Caco-2 (cell line): ENCODE measurements around a stretch of chr6.

- PRO-cap = no peak
- RRBS = 8% methylated on average over 5 of the region's 28 CpGs
These were observed 1.3 kb downstream of the PDE10A start for GRCh38 chr6:165661843-165662118.

- PRO-cap = no peak
- RRBS = no CpG with 5 or more reads among the region's 17 CpGs
These were observed 46.4 kb upstream of the PDE10A start for GRCh38 chr6:165709372-165709866.

- PRO-cap = no peak
- RRBS = no CpG with 5 or more reads among the region's 10 CpGs
These were observed 222.2 kb upstream of the PDE10A start for GRCh38 chr6:165885247-165885552.

GRCh38 chr6:166586779-166587107, 265 bp upstream of the RAMACL start:
- PRO-cap = no peak

GRCh38 chr6:166590986-166591736, 4.7 kb upstream of the RAMACL start:
- PRO-cap = no peak
- RRBS = no CpG with 5 or more reads among the region's 16 CpGs

- PRO-cap = no peak
- RRBS = no CpG with 5 or more reads among the region's 10 CpGs
These were observed 30.9 kb downstream of the RNASET2 start for GRCh38 chr6:166925421-166925941.

GRCh38 chr6:166931572-166932385, 24.6 kb downstream of the RNASET2 start:
- PRO-cap = no peak
- RRBS = 98% methylated on average over 3 of the region's 16 CpGs

- PRO-cap = no peak
- RRBS = no CpG with 5 or more reads among the region's 48 CpGs
These were observed 1.2 kb downstream of the RNASET2 start for GRCh38 chr6:166954964-166955671.

GRCh38 chr6:166998630-166999145, 509 bp upstream of the CEP43 start:
- PRO-cap = bidirectional peak, plus-strand start at chr6:166999403, minus-strand start at chr6:166999076
- RRBS = 3% methylated on average over 41 of the region's 56 CpGs

- PRO-cap = no peak
- RRBS = no CpG with 5 or more reads among the region's 8 CpGs
These were observed 19.7 kb upstream of the CCR6 start for GRCh38 chr6:167103059-167103712.

GRCh38 chr6:167134795-167135444, 12.0 kb downstream of the CCR6 start:
- PRO-cap = no peak
- RRBS = no CpG with 5 or more reads among the region's 17 CpGs

DNA sequence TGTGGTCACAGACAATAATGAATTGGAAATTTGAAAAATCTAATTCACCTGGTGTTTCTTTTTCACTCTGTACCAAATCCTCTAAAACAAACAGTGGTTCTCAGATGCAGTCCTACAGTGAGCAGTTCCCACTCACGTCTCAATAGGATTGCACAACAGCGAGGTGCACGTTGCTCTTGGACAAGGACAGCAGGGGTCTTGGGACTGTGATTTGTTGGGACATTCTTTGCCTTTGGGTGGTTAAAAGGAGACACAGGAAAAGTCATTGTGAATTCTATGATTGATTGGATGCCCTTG, 463 bp downstream of the UNC93A start:
- PRO-cap = no peak
- RRBS = no CpG with 5 or more reads among the region's 3 CpGs

DNA sequence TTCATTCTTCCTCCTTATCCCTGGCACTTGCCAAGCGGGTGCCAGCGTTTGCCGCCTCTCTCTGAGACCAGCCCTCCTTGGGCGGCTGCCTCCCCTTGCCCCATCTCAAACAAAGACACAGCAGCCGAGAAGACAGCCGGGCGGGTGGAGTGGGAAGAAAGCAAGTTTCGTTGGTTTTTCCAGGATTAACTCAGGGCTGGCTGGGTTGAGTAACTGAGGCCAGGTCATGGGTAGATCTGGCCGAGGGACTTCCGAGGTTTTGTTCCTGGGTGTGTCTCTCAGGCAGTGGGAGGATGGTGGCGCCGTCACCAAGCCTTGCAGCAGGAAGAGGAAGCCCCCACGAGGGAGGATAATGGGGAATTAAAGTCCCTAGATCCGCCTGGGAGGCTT, 167.2 kb downstream of the TTLL2 start:
- PRO-cap = no peak
- RRBS = no CpG with 5 or more reads among the region's 14 CpGs

- PRO-cap = no peak
- RRBS = no CpG with 5 or more reads among the region's 9 CpGs
These were observed 155.9 kb upstream of the AFDN start for GRCh38 chr6:167670807-167671303.

GRCh38 chr6:167693551-167693897, 133.2 kb upstream of the AFDN start:
- PRO-cap = no peak
- RRBS = no CpG with 5 or more reads among the region's 8 CpGs

GRCh38 chr6:167733527-167734636, 92.8 kb upstream of the AFDN start:
- PRO-cap = no peak
- RRBS = no CpG with 5 or more reads among the region's 17 CpGs

DNA sequence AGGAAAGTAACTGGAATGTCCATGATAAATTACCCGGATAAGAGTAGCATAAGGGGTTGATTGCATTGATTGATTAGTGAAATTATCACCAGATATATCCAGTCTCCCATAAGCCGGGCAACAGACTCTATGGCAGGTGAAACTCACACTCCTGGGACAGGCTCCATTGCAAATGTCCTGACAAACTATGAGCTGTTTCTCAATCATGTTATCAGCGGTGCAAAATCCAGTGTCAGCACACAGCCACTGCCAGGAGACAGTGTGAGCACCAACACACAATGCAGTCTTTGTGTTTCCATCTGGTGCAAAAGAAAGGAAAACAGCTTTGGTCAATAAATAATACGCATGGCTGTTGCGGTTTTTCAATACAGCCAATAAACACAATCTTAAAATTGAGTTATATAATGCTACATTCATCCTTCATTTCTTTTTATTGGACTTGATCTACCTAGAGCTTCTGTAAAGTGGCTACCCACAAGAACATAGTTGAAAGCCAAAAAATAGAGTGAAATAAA, 64.4 kb upstream of the AFDN start:
- PRO-cap = no peak
- RRBS = 100% methylated on average over 1 of the region's 5 CpGs

GRCh38 chr6:167764648-167765081, 62.0 kb upstream of the AFDN start:
- PRO-cap = no peak
- RRBS = no CpG with 5 or more reads among the region's 10 CpGs

- PRO-cap = bidirectional peak, plus-strand start at chr6:167850060, minus-strand start at chr6:167849948
- RRBS = no CpG with 5 or more reads among the region's 4 CpGs
These were observed 23.2 kb downstream of the AFDN start for GRCh38 chr6:167849726-167850487.

DNA sequence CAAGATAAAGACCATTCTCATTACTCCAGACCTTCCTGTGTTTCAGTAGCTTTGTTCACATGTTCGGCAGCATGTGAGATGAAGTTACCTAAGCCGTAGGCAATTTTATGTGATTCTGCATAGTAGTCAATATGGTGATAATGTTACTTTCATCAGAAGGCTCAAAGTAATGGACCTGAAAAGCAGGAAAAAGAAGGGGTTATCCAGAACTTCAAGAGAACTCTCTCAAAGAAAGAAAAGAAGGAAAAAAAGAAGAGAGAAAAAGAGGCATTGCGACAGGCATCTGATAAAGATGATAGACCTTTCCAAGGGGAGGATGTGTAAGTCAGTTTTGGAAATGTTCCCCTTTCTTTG, 45.3 kb downstream of the AFDN start:
- PRO-cap = no peak
- RRBS = no CpG with 5 or more reads among the region's 3 CpGs